Metastatic Breast Carcinoma in the Ovary (tissue), 3 donors: ENCODE results near the gene SERPINB1.

DNA sequence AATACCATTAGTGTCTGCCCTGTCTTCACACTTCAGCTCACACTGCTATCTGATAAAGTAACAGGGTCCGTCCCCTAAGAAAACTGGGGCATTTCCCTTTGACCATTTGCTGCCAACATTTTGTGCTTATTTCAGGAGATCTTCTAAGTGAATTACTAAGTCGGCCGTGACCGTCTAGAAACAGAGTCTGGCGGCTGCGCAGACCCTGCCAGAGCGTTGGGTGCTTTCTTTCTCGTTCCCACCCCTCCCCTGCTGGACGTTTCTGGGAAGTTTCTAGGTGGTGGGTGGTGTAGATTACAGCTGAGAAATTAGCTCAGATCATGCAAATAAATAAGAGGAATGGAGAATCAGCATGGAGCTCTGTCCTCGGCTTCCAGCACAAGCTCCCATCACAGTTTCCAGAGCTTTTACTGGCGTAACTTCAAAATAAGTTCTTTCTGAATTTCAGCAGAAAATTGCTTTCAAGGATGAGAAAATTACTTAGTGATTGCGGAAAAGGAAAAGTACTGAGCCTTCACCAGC, 128.0 kb downstream of the MYLK4 start:
- PRO-cap, 3 experiments: no peak in any of the 3 experiments

DNA sequence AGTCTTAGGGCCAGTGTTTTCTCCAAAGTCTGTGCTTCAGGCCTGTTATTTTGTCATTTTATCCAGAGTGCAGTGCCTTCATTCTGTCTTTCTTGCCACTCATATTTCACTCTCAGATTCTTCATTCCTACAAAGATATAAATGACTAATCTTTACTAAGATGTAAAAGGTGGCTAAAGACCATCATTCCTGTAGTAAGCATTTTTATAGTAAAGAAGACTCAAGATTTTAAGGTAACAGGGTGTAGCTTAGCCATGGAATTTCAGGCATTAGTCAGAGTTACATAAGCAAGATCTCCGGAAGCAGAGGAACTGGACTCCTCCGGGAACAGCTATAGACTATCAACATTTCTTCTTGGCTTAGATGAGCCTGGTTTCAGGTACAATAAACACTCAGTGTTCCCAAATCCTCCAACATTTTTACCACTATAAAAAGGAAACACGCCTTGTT, 23.8 kb downstream of the SERPINB1 start:
- PRO-cap, 3 experiments: no peak in any of the 3 experiments

DNA sequence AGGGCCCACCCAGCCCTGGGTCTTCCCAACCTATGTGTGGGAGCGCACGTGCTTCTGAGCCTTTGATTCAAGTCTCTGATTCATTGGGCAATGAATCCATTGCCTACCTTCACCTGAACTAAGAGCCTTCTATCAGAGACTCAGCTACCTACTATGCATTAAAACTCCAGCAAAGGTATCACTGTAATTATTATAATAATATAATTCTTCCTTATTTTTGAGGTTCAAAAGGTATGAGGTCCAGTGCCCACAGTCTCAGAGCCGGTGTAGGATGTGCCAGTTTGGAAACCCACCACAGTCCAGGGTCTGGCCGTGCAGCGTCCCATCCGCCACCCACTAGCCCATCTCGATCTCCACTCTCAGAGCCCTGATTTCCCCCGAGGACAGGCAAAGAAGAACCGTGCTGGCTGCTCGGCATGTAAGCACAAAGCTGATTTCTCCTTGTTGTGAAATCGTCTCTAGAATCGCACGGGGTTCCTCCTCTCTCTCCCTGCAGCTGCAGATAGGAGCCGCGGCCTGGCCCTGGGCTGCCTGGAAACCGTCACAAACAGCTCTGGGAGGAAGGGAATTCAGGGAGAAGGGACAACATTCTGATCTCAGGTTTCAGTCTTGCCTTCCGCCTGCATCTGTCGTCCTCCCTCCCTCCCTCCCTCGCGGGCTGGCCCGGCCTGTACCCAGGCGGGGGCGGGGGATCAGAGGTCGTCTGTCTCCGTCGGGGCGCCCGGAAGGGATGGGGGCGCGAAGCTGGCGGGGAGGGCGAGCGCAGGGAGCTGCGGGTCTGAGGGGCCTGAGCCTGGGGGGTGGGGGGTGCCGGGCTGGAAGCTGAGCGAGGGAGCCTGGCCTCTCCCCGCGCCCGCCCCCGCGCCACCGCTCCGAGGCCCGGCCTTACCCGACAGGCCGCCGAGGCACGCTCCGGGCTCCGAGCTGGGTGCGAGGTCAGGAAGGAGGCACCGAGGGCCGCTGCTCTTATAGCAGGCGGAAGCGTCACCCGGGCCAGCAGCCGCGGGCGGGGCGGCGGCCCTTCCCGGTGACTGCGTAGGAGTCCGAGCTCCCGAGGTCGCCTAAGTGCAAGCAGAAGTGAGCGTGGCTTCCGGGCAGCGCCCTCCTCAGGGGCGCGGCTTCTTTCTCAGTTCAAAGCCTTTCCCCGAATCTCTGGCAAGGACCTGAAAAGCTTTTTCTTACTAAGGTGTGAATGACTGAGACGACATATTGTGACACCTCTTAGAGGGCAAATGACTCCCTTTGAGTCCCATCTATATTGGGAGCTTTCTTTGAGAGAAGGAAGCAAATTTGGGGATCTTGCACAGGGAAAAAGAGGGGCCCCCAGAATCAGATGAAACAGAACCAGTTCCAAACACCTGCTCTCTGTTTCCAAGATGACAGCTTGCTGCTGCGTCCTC, at the start of gene SERPINB1:
SERPINB1 (minus strand) TSS at position 941 of the 1,400 bp plus-strand sequence.
- PRO-cap, 3 experiments: peak in 3 of 3 experiments; most common plus-strand start position 606 of the sequence (in 3); most common minus-strand start position 938 of the sequence (in 3)

DNA sequence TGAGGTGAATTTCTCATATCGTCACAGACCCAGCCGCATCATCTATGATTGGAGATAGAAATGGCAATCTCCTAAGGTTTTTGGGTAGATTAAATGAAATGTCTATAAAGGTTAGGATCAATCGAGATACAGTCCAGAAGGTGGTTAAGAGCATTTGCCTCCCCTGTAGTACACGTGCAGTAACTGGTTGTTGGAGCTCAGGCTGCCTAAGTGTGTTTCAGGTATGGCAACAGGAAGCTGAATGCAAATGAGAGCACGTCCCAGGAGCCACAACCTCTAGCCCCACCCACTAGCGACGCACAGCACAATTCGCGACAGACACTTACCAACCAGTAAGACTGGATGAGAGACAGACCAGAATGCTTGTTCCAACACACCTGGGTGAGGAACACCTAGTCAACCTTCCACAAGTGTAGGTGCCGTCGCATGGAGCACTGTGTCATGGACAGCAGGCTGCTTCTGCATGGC, 7.1 kb upstream of the SERPINB1 start:
- PRO-cap, 3 experiments: peak in 2 of 3 experiments; most common plus-strand start position 332 of the sequence (in 2); most common minus-strand start position 239 of the sequence (in 1)

- PRO-cap, 3 experiments: no peak in any of the 3 experiments
Observed at GRCh38 chr6:2865983-2866815, 24.5 kb upstream of the SERPINB1 start.

DNA sequence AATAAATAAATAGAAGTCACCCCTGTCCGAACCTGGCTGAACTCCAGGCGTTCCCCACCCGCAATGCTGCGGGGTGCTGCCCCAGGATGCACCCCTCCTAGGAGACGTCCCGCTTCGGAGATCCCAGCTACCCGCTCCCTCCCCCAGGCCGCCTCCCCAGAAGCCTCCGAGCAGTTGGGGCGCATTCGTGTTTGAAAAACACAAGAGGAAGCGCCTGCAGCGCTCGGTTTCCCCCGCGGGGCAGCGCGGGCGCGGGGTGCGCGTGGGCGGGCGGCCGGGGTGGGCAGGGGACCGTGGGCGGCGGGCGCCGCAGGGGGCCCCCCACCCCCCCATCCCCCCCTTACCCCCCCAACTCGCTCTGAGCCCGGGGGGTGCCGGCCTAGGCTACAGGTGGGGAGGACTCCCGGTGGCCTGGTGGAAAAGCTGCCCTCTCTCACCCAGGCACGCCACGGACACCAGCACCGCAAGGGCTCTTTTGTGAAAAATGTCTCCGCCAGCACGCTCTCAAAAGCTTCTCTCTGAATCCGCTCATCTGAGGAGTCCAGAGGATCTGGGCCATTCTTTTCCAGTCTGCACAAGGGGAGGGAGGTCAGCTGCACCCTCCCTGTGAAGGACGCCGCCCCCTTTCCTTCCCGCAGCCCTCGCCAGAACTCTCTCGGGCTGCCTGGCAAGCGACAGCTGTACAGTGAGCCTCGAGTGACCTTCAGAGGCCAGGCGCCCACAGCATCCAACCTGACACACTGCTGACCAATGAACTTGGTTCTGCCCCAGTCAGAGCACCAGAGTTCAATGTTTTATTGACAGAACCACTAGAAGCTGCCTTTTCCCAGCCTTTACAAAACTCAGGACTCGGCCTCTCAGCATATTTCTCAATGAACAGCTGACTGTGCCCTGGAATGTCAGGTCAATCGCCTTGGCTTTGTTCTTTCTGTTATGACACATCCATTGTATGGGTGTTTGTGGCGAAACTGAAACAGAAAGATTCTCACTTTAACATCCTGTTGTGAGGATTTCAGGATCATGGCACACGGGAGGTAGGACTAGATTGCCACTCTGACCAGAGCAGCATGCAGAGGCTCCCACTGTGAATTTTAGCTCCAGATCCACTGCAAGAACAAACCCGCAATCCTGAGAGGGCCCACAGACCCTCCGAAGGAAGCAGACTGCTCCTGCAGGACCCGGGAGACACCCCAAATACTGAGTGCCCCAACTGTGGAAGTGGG, 26.8 kb downstream of the SERPINB9 start:
- PRO-cap, 3 experiments: peak in 2 of 3 experiments; most common plus-strand start position 647 of the sequence (in 2); most common minus-strand start position 147 of the sequence (in 1)

GRCh38 chr6:2966359-2967065, 4.9 kb downstream of the SERPINB6 start:
- PRO-cap, 3 experiments: no peak in any of the 3 experiments

GRCh38 chr6:2980076-2980574, 8.8 kb upstream of the SERPINB6 start:
- PRO-cap, 3 experiments: no peak in any of the 3 experiments

GRCh38 chr6:3022135-3022617, 22.5 kb downstream of the NQO2 start:
- PRO-cap, 3 experiments: no peak in any of the 3 experiments

DNA sequence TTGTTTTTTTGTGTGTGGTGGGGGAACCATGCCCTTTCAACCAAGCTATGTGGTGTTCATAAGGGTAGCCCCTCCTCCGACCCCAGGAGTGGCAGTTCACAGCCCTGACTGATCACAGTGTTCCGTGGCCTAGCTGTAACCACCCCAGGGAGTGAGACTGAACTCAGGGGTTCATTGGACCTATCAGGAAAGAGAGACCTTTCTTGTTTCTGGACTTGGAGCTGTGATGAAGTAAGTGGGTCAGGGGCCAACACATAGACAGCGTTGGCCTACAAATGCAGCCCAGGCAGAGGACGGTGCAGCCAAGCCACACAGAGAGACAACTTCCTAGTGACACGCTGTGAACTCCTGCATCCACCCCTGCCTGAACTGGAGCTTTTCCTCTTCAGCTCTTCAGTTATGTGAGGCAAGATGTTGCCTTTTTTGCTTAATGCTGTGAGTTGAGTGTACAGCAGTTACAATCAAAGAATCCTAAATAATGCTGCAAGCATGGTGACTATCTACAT, 26.1 kb downstream of the NQO2 start:
- PRO-cap, 3 experiments: no peak in any of the 3 experiments

GRCh38 chr6:3055792-3056267, 12.5 kb upstream of the RIPK1 start:
- PRO-cap, 3 experiments: no peak in any of the 3 experiments

DNA sequence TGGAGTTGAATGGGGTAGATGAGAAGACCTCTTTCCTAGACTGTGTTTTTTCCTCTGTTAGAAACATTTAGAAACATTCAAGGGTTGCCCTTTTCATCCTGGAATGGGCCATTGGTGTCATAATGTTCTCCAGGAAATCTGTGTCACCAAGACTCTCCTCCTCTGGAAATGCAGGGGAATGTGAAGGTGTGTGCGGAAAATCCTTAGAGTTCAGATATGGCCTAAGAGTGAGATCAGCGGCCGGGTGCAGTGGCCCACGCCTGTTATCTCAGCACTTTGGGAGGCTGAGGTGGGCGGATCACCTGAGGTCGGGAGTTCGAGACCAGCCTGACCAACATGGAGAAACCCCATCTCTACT, 13.0 kb downstream of the RIPK1 start:
- PRO-cap, 3 experiments: no peak in any of the 3 experiments

DNA sequence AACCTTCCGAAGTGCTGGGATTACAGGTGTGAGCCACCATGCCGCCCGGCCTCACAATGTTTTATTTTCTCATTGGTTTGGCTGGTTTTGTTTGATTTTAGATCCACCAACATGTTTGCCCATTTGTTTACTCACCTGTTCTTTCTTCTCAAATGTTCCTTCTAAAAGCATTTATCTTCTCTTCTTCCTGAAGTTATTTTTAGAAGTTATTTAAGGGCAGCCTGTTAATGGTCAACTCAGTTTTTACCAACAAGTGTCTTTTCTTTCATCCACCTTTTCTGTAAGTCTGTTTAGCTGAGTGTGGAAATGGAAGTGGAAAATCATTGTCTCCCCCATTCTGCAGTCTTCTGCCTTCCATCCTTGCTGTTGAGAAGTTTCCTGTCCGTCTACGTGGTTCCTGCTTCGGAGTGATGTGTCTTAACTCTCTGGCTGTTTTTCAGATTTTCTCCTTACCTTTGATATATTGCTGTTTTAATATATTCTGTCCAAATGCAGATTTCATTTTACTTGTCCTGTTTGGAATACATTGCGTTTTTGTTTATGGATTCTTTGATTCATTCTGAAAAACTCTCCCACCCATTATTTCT, 16.6 kb downstream of the BPHL start:
- PRO-cap, 3 experiments: peak in 1 of 3 experiments; most common minus-strand start position 63 of the sequence (in 1)

GRCh38 chr6:3208981-3209635, 18.3 kb downstream of the TUBB2B start:
- PRO-cap, 3 experiments: no peak in any of the 3 experiments

DNA sequence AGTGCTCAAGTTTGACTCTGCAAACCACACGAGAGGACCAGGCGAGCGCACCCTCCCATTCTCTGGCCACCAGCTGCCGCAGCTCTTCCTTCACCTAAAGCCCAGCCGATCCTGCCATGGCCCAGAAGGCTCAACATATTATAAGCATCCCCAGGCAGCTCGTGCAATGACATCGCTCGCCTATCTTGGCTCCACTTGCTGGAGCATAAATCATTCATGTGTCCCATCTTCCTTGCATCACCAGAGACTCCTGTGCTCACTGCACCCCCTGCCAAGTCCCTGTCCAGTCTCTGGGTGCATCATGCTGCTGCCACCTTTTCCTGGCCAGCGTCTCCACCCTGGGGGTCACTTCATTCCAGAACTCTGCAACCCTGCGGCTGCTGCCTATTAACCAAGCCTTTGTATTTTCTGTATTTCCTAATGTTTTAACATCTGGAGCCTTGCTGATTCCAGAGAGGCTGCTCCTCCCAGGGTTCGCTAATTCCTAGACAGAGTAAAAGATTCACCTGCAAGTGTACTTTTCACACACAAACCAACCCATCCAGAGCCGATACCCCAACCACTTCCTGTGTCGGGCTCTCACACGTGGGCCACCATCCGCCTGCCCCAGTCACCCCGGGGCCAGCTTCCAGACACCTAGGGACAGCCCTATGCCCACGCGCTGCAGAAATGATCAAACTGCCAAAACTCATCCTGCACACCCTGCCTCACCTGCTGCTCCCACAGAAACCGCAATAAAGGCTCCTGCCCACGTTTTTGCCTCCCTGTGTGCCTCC, 59.2 kb downstream of the PSMG4 start:
- PRO-cap, 3 experiments: no peak in any of the 3 experiments

DNA sequence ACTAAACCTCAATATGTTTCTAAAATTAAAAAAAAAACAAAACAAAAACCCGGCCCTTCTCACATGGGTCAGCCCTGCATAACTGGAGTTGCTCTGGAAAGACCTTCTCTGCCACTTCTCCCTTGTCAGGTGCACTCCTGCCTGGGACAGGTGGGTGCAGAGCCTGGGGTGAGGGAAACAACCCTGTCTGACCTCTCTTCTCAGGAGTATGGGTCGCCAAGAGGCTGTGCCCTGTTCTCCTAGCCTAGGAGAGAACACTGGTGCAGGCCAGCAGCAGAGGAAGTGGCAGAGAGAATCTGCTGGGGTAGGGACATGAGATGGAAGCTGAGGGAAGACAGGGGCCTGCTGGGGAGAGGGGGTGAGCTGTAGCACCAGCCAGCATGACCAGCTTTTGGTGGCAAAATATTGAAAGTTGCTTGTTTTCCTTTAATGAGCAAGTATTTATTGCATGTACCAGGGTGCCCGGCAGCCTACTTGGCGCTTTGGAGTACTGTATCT, 62.9 kb downstream of the PSMG4 start:
- PRO-cap, 3 experiments: no peak in any of the 3 experiments

GRCh38 chr6:3422058-3422480, 34.8 kb downstream of the SLC22A23 start:
- PRO-cap, 3 experiments: no peak in any of the 3 experiments

GRCh38 chr6:3592340-3592768, 135.5 kb upstream of the SLC22A23 start:
- PRO-cap, 3 experiments: no peak in any of the 3 experiments

DNA sequence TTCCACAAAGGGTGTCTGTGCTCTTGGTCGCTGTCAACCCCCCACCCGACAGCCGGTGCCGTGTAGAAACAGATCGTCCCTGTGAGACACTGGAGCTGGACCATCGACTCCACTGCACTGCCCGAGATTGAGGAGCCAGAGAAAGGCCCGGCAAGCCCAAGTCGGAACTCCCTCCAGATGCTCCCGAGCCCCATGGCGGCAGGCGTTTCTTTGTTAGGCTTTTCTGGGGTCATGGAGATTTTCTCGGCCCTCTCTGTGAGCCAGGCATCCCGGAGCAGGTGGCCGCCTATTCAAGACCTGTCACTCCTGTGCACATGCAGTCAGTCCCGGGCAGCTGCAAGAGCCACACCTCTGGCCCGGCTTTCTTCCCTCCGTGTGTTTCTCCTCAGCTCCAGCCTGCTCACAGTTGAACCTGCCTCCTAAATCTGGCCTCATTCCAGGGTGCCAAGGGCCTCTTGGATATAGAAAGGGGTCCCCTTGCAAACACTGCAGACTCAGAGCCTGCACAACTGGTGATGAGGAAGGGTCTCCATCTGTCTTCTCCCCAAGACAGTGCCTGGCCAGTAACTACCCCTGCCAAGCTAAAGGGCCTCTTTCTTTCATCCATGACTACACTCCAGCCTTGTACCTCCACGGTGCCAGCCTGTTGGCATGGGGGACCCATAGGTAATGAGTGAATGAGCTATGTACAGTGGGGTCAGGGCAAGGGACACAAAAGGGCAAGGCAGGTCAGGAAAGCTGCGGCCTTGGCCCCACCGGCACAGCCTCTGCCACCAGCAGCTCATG, 25.7 kb downstream of the PXDC1 start:
- PRO-cap, 3 experiments: no peak in any of the 3 experiments

GRCh38 chr6:3749939-3750895, 1.3 kb downstream of the PXDC1 start:
- PRO-cap, 3 experiments: peak in 3 of 3 experiments; most common plus-strand start chr6:3750741 (in 3); most common minus-strand start chr6:3750600 (in 2)